Airway epithelial cell (primary cell): ENCODE measurements around the genes PEX16 and DGKZ.

- RAMPAGE, long total RNA: no peak
These were observed at the start of gene PEX16 for GRCh38 chr11:45917670-45918425. TSS of gene PEX16 (minus strand) at chr11:45917877.

DNA sequence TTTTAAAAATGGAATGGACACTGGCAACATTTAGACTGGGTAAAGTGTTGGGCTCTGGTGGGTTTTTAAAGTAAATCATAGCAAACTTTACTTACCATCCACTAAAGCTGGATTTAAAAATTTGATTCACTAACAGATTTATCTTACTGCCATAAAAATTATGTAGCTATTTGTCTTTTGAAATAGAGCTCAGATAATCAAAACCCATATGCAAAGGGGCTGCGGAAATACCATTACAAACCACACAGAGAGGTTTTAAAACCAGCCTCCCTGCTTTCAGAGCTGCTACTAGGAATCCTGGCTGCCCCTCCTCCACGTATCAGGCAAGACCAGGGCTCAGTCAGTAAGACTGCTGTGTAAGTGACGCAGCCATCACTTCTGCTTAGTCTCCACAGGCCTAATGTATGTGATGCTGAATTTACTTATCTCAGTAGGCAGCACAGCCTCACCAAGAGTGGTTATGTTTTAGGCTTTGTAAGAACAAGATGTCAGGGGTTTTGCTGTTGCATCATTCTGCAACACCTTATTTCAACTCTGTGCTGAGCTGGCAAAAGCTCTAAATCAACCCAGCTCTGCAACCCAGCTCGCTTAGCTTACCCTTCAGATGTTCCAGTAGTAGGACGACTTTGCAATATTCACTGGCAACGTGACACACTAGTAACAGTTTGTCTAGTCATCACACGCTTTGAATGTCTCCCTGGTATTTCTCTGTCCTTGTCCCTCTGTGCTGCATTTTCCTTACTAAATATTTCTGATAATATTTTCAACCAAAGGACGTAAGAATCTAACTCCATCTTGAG is 71.9 kb downstream of the LARGE2 start:
- RAMPAGE, long total RNA: no peak

- RAMPAGE, long total RNA: no peak
These were observed 84.8 kb downstream of the LARGE2 start for GRCh38 chr11:46007178-46007756.

GRCh38 chr11:46106262-46106540 is 15.1 kb downstream of the PHF21A start:
- RAMPAGE, long total RNA: no peak

GRCh38 chr11:46119165-46120239 is 1.8 kb downstream of the PHF21A start:
- RAMPAGE, long total RNA: no peak

GRCh38 chr11:46216088-46216553 is 61.3 kb upstream of the CREB3L1 start:
- RAMPAGE, long total RNA: no peak

DNA sequence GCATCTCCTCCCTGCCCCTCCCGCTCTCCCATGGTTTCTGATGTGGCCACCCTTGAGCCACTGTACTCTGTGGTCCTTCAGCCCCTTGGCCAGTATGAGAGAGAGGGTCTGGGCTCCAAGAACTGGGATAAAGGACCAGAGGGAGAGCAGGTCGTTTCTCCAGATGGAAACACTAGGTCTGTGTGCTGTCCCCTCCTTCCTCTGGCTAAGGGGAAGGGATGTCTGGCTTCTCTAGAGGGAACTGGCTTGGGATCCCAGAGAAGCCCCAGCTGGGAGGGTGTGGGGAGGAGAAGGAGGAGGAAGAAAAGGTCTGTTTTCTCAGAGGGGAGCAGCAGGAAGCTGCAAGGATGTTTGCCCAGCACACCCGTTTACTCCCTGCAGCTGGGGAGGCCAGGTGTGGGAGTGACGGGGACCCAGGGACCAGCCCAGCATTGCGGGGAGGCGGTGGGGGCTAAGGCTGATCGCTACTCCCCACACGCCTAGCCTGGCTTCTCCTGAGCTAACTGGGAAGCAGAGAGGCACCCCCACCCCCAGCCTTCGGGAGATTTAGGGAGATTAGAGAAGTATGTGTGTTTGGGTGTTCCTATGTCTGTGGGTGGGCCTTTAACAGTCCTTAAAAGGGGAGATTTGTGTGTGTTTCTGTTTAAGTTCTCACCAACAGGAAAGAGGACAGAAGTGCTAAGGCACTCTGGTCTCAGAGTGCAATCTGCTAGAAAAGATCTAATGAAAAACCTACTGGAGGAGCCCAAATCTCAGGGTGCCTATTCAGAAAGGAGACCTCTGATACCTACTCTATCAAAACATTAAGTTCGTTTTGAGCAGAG is 3.9 kb downstream of the CREB3L1 start:
- RAMPAGE, long total RNA: no peak

GRCh38 chr11:46296485-46297505 is 19.3 kb downstream of the CREB3L1 start:
- RAMPAGE, long total RNA: no peak

GRCh38 chr11:46347124-46348066 is at the start of gene DGKZ:
TSS of gene DGKZ (plus strand) at chr11:46347463.
- RAMPAGE, long total RNA: no peak

DNA sequence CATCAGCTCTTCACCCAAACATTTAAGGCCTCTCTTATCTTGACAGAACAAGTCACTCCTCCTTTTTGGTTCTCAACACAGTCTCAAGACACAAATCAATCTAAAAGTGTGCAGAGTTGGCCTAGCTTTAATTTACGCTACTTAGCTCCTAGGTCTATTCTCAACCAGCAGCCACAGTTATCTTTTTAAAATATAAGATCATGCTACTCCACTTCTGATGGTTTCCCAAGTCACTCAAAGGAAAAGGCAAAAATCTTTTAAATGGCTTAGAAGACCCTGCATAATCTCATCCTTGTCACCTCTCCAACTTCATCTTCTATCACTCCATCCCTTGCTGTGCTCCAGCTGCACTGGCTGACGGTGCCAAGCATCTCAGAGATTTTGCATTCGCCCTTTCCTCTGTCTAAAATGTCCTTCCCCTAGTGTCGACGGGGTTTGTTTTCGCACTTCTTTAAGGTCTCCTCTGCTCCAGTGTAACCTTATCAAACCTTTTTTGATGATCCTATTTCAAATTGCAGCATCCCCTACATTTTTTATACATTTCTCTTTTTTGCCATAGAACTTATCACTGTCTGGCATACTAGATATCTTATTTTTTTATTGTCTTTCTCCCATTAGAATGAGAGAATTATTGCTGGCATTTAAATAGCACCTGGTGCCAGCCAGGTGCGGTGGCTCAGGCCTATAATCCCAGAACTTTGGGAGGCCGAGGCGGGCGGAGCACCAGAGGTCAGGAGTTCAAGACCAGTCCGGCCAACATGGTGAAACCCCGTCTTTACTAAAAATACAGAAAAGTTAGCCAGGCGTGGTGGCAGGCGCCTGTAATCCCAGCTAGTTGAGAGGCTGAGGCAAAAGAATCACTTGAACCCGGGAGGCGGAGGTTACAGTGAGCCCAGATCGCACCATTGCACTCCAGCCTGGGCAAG is 60.0 kb downstream of the AMBRA1 start:
- RAMPAGE, long total RNA: no peak

DNA sequence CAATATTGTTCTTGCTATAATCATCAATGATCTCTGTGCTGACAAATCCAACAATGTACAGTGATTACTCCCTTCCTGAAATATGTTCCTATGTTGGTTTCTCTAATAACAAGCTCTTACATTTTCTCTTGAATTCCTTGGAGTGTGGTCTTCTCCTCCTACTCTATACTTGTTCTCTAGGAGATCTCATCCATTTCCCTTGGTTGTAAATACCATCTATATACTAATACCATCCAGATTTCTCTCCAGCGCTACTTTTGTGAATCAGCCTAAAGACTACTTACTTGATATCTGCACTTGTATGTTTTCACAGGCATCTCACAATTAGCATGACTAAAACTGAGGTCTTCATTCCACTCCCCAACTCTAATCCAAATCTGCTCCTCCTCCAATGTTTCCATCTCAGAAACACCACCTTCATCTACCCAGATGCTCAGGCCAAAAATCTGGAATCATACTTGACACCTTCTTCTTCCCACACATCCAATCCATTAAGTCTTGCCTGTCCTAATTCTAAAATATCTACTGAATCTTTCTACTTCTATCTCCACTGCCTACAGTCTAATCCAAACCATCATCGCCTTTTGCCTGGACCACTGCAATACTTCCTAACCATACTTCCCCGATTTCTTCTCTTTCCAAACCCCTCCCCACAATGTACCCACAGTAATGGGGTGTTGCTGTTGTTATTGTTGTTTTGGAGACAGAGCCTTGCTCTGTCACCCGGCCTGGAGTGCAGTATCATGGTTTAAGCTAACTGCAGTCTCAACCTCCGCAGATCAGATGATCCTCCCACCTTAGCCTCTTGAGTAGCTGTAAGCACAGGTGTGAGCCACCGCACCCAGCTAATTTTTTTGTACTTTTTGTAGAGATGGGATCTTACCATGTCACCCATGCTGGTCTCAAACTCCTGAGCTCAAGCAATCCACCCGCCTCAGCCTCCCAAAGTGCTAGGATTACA is 13.4 kb downstream of the AMBRA1 start:
- RAMPAGE, long total RNA: no peak

GRCh38 chr11:46618819-46619379 is 1.5 kb downstream of the ATG13 start:
- RAMPAGE, long total RNA: no peak

- RAMPAGE, long total RNA: no peak
These were observed 6.9 kb downstream of the ARHGAP1 start for GRCh38 chr11:46693437-46694088.

- RAMPAGE, long total RNA: no peak
These were observed 3.2 kb downstream of the ARHGAP1 start for GRCh38 chr11:46697166-46697682.

DNA sequence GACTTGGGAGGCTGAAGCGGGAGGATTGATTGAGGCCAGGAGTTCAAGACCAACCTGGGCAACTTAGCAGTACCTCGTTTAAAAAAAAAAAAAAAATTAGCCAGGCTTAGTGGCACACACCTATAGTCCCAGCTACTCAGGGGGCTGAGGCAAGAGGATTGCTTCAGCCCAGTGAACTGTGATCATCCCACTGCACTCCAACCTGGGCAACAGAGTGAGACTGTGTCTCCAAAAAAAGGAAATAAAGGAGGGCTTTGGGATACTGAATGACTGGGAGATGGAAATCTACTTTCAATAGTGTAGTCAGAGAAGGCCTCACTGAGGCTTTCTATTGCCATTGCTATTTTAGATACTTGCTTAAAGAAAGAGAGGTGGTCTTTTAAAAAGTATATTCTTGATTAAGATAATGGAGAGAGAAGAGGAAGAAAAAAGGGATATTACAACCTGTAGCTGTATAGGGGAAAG is 75.5 kb downstream of the CSTPP1 start:
- RAMPAGE, long total RNA: no peak

GRCh38 chr11:47057294-47057921 is 119.3 kb downstream of the ARFGAP2 start:
- RAMPAGE, long total RNA: no peak

- RAMPAGE, long total RNA: no peak
These were observed 98.6 kb downstream of the ARFGAP2 start for GRCh38 chr11:47077757-47078800.

DNA sequence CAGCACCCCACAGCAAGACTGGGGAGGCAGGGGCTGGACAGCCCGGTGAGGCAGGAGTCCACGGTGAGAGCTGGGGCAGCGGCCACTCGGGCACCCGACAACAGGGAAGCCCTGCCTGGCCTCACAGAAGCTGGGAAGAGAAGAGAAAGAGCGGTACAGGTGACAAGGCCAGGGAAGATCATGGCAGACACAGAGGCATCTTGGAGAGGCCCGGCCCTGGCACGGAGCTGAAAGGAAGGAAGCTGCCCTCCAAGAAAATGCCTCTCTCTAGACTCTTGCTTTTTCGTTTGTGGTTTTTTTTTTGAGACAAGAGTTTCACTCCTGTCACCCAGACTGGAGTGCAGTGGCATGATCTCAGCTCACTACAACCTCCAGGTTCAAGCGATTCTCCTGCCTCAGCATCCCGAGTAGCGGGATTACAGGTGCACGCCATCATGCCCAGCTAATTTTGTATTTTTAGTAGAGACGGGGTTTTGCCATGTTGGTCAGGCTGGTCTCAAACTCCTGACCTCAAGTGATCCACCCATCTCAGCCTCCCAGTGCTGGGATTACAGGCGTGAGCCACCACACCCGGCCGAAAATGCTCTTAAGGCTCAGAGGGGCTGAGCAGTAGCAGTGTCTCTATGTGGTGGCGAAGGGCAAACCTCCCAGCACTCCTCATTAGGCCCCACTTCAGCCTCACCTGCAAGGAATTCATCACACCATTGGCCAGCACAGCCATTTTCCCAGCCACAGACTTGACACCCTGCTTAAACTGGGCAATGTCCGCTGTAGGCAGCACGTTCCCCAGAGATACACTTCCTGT is 10.9 kb downstream of the ARFGAP2 start:
- RAMPAGE, long total RNA: no peak

DNA sequence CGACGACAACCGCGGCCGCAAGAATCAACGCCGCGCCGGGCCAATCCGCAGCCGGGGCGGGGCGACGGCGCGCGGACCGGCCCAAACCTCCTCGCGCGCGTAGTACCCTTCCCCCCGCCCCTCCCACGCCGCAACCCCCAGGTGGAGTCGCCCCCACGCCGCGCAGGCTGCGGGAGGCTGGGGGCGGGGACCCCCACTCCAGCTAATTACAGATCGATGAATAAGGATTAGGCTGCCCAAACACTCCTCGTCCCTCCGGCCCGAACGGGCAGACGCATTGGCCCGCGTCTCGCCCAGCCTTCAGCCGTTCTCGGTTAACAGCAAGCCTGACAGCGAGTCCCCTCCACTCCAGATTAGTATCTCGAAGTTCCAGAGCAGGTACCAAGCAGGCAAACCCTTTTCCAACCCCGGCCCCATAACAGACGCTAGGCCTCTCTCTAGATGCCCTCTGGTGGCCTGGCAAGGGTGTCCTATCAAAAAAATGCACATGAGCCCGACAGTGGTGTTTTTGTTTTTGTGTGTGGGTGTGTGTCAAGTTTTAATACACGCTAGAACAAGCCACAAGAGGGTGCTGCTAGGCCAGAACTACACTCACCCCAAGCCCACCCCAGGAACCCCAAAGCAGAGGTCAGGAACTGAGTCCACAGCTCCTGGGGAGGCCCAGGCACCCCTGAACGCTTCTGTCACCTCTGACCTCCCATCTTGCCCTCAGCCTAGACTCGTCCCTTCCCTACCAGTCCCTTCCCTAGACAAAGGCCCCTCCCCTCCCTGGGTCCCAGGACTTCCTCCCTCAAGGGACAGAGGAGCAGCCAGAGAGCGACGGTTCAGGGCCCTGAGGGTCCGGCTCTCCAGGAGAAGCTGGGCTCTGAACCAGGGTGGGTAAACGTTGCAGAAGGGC is 592 bp upstream of the ARFGAP2 start:
- RAMPAGE, long total RNA: no peak

GRCh38 chr11:47184554-47185122 is 1.6 kb downstream of the PACSIN3 start:
- RAMPAGE, long total RNA: no peak